Bronchus fibroblast of lung (primary cell): ENCODE measurements around the genes PRAMEF10 and TMEM51.

DNA sequence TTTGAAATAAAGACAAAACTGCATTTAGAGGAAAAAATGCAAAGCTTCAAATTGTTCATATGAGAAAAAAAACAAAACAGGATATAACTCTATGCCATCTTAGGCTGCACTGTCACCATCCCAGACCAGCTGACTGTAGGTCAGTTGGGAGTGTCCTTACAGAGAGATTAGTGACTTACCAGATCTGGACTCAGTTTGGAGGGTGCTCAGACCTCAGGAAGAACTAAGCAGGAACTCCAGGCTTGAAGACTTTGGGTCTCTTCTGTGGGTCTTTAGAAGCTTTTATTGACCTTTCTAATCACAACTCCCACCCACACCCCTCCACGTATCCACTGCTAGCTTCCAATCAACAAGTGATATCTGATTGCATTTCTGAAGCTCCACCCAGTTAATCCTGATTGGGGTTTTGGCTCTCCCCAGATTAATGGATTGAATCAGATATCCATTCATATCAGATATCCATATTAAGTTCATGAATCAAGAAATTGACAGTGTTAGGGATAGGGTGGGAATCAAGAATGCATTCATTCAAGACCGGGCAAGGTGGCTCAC lies at the start of gene PRAMEF10:
PRAMEF10 (minus strand) TSS at position 234 of the 552 bp plus-strand sequence.
- RAMPAGE, long total RNA = no peak

DNA sequence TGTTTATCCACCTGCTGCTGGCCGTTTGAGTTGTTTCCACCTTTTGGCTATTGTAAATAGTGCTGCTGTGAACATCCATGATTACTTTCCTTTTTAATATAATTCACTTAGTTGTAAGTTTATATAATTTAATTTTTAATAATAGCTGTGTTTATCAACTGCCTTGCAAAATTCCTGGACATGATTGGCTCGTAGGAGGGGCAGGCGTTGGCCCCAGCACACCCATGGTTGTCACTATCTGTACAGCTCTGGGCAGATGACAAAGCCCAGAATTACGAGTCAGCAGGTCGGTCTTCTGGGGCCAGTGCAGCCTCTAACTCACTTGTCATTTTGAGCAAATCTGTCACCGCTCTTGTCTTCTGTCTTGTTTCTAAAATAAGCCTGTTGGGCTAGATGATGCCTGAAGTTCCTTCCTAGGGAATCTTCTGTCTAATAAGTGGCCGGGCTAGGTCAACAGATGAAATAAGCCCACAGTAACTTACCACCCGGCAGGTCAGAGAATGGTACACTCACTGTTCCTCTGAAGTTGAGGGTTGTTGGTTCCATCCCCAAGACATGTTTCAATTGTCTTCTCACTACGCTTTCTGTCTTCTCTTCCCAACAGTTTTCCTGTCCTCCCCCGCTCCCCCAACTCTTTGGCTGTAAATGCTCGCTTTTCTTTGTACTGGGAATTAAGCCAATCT lies 21.5 kb upstream of the LRRC38 start:
- RAMPAGE, long total RNA = no peak

DNA sequence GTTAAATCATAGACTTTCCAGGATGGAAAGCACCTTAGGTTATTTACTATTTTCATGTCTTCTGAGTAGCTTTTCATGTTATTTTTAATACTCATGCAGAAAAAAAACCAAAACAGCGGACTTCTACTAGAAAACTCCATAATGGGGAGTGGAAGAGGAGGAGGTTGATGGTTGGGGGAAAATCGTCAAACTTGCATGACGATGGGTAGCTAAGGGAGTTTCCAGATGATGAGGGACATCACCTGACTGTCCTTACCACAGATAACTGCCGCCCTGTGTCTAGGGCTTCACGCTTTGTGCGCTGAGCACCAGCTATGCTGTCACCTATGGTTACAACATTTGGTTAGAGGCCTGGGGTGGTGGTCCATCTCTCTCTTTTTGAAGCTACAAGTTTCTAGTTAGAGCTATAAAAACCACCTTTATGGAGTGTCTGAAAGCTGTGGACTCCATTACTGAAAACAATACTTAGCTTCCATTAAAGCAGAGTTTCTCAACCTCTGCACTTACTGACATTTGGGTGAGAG lies 2.8 kb downstream of the PRDM2 start:
- RAMPAGE, long total RNA = no peak

GRCh38 chr1:13725748-13726266 lies 25.8 kb downstream of the PRDM2 start:
- RAMPAGE, long total RNA = no peak

GRCh38 chr1:13754789-13755169 lies 54.8 kb downstream of the PRDM2 start:
- RAMPAGE, long total RNA = no peak

- RAMPAGE, long total RNA = no peak
These were observed 100.2 kb downstream of the PRDM2 start for GRCh38 chr1:13800221-13800638.

DNA sequence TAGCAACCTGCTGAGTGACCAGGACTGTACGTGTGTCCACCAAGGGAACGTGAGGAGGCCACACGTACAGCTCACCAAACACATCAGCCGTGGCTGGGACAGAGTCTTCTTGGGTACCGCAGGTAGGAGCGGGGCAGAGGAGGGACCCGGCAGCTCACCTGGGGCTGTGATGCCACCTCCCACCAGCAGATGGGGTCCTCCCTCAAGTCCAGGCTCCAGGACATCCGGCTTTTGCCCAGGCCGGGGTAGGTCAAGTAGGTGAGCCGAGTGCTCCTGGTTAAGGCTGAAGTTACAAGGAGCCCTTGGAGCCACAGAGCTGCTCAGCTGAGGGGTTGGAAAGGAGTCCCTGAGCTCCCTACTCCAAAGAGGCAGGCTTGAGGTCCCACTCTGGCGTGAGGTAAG lies 128.9 kb downstream of the PRDM2 start:
- RAMPAGE, long total RNA = no peak

DNA sequence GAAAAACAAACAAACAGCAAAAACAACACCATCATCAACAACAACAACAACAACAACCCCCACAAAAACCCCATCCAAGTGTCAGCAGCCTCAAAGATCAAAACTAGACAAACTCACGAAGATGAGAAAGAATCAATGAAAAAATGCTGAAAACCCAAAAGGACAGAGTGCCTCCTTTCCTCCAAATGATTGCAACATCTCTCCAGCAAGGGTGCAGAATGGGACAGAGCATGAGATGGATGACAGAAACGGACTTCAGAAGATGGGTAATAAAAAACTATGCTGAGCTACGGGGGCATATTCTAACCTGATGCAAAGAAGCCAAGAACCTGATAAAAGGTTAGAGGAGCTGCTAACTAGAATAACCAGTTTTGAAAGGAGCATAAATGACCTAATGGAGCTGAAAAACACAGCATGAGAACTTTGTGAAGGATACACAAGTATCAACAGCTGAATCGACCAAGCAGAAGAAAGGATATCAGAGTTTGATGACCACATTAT lies 297.2 kb downstream of the PRDM2 start:
- RAMPAGE, long total RNA = no peak

DNA sequence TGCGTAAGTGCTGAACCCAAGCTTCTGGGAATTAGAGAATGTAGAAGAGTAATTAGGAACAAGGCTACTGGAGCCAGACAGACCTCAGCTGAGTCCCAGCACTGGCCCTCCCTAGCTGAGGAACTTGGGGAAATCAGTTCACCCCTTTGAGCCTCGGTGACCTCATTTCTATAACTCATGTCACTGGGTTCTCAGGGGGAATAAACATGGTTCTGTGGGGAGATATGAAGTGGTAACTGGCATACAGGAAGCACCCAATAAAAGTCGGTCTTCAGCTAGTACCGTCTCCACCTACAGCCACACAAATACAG lies 44.6 kb upstream of the KAZN start:
- RAMPAGE, long total RNA = no peak

DNA sequence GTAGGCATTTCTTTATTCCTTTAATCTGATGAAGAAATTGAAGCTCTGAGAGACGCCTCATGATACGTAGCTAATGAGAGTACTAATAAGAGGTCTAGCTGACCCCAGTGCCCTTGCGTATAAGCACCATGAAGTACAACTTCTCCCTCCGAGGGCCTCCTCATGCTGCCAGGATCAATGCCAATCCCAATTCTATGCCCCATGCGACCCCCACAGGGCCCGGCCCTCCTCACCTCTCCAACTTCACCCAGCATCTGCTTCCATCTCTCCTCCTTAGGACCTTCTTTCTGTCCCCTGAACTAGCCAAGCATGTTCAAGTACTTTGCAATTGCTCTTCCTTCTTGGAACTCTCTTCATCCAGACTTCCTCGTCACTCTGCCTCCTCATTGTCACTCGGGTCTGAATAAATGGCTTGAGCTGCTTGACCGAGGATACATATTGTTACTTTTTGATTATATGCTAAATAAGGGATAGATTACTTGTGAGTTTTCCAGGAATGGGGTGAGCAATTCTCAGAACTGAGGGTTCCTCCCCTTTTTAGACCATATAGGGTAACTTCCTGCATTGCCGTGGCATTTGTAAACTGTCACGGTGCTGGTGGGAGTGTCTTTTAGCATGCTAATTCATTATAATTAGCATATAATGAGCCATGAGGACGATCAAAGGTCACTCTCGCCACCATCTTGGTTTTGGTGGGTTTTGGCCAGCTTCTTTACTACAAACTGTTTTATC lies 179.0 kb downstream of the KAZN start:
- RAMPAGE, long total RNA = no peak

GRCh38 chr1:14939848-14940392 lies 213.6 kb upstream of the TMEM51 start:
- RAMPAGE, long total RNA = no peak

DNA sequence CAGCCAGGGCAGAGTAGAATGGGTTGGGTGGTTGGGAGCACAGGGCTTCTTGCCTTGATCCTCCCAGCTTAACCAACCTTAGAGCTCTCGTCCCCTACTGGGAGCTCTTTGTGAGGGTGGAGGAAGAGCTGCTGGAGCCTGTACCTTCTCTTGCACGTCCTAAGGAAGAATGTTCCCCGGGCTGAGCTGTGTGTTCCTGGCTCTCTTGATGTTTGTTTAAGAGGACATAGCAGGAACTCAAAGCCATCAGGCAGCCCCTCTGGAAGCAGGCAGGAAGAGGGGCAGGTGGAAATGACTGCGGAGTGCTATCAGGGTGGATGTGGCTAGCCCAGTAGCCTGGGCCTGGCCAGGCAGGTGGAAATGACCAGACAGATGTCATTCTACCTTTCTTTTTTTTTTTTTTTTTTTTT lies 213.0 kb upstream of the TMEM51 start:
- RAMPAGE, long total RNA = no peak

DNA sequence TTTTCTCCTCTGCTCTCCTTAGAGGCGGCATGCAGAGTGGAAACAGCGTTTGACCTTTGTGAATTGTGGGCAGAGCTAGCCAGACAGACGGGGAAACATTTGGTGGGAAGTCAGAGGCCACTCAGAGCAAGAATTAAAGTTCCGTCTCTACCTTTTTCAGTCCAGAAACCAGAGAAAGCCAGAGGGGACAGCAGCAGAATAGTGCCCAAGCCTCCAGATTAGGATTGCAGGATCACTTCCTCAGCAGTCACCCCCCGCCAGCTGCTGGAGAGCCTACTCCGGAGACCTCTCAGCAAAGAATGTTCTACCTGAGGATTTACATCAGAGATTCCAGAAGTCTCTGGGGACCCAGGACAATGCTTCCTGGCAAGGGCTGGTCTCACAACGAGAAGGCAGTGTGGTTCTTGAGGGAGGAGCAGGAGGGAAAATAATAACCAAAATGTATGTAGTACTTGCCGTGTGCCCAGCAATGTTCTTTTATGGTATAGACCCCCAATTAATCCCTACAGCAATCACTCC lies 210.4 kb upstream of the TMEM51 start:
- RAMPAGE, long total RNA = no peak

- RAMPAGE, long total RNA = no peak
These were observed 36.4 kb upstream of the TMEM51 start for GRCh38 chr1:15116958-15117812.

DNA sequence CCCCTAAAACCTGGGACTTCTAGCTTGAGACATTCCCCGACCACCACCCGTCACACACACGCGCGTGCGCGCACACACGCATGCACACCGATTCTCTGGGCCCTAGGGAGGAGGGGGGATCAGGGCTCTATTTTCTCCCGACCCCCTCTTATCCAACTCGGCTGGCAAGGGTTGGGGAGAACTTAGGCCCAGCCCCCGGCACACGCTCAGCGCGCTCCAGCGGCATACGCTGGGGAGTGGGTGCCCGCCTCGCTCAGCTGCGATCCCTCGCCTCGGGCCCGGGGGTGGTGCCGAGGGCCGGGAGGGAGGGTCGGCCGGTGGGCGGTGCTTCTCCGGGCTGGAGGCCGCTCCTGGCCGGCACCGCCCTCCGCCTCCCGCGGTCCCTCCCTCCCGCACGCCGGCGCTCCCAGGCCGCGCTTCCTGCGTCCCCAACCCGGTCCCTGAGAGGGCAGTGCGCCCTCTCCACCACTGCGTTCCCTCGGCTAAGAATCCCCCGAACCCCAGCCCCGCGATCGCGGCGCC lies at the start of gene TMEM51:
TMEM51 (plus strand) TSS at position 409 of the 522 bp plus-strand sequence.
- RAMPAGE, long total RNA = no peak

DNA sequence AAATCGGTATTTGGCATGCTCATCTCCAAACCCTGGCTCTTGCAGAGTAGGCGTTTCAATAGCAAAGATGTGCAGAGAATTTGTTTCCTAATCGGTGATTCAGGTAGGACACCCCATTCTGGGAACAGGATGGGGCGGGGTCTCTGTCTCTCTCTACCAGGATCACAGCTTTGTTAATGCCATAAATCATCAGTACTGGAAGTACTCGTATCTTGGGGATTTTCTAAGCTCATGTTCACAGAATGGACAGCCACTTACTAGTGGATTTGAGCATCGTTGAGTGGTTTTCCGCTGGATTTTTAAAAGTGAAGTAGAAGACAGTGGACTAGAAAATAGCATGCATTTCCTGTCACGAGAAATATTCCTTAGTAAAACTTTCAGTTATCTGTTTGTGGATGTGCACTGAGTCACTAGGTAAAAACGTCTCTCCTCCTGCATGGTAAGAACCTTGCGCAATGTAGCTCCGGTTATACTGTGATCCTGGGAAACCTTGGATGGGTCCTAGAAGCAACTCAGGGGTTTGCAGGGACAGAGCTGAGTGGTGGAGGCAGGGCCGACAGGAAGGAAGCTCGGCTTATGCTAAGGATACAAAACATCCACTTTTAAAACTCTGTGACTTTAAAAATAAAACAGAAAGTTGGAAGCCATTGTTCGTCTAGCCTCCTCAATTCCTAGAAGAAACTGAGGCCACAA lies 5.2 kb downstream of the TMEM51 start:
- RAMPAGE, long total RNA = no peak

- RAMPAGE, long total RNA = no peak
These were observed 15.0 kb downstream of the TMEM51 start for GRCh38 chr1:15168441-15168967.

DNA sequence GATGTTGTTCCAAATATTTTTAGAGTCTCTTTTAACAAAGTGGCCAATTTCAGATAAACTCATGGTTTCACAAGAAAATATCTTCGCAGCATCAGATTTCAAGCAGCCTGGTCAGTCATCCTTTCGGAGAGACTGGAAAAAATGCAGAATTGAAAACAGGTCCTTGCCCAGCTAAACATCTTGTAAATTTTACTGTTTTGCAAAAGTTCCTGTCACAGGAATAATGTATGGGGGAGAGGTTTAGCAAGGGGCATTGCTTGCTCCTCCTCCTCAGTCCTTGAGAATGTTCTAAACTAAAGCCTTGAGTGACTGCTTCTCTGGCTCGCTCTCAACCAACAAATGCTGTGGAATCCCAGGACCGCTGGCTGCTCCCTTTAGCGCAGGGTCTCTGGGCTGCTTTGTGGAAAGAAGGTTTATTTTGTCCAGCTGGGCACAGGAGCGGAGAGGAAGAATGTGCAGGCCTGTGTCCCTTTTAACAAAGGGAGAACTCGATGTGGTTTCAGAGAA lies 33.7 kb upstream of the FHAD1 start:
- RAMPAGE, long total RNA = no peak

GRCh38 chr1:15341986-15342327 lies 67.7 kb upstream of the EFHD2 start:
- RAMPAGE, long total RNA = no peak

DNA sequence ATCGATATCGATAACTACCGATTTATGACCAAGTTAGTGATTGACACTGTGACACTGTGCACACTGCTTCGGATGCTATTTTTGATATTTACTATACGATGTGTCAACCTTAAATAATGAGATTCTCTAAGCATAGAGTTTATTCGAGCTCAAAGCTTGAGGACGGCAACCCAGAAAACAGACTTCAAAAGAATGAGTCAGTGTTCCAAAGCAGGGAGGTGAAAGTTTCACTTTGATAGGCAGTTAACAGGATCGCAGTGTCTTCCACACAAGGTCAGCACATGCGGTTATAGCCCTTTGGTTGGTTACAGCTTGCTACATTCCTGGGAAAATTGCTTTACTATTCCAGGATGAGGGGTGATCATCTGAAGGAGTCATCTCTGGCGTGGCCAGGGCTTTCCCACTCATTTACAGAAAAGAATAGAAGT lies 53.6 kb upstream of the EFHD2 start:
- RAMPAGE, long total RNA = no peak